Thoracic aorta endothelial cell (primary cell): Measurements from ENCODE around the genes SPDYE13 and RHBDD2.

DNA sequence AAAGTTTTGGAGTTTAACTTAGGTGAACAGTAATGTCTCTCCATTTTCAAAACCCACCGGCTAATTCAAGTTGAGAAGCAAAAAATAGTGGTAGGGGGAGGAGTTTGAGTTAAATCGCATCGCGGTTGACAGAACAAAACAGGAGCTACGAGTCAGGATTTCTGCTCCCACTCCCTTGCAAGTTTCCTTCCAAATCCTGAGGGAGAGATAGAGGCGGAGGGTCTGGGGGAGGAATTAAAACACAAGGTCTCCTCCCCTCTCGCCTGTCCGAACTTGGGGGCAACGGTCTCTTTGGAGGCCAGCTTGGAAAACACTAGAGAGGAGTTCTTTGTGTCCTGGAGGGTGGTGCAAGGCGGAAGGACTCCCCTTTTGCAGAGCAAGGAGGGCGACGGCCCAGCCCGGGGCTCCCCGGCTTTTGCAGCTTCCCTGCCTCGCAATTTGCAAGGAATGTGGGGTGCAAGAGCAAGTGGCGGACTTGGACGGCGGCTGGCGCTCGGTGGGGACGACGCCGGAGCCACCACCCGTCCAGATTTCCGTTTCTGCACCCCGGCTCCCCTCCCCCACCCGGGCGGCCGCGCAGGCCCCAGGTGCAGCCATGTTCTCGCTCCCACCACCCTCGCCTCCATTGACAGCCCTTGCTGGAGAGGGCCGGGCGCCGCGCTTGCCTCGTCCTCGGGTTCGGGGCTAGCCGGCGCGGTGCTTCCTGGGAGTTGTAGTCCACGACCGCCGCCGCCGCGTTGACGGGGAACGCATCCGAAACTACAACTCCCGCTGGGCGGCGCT lies 492 bp upstream of the GTF2I start:
- CAGE, long polyA plus RNA, result no peak

DNA sequence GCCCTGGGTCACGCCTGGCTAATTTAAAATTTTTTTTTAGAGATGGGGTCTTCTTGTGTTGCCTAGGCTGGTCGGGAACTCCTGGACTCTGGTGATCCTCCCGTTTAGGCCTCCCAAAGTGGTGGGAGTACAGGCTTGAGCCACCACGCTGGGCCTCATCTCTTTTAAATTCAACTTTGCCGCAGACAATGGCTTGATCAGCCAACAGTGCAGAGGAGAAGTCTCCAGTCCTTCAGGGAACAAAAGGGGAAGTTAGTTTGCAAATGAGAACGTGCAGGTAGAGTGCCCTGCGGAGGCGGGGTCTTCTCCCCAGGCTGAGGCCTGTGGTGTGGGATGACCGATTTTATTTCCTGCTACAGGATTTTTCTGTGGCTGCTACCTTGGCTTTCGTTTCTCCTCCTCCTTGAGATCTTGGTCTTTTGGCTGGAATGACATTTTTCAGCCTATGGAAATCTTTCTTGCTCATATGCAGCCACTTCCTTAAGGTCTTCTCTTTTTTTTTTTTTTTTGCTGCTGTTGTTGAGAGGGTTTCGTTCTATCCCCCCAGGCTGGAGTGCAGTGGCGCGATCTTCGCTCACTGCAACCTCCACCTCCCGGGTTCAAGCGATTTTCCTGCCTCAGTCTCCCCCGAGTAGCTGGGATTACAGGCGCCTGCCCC lies 2.3 kb downstream of the GTF2I start:
- CAGE, long polyA plus RNA, result no peak

- CAGE, long polyA plus RNA, result no peak
Measured at GRCh38 chr7:74993863-74994392, 29.4 kb downstream of the CASTOR2 start.

- CAGE, long polyA plus RNA, result no peak
Measured at GRCh38 chr7:75148055-75148671, 55.8 kb downstream of the GTF2IRD2B start.

DNA sequence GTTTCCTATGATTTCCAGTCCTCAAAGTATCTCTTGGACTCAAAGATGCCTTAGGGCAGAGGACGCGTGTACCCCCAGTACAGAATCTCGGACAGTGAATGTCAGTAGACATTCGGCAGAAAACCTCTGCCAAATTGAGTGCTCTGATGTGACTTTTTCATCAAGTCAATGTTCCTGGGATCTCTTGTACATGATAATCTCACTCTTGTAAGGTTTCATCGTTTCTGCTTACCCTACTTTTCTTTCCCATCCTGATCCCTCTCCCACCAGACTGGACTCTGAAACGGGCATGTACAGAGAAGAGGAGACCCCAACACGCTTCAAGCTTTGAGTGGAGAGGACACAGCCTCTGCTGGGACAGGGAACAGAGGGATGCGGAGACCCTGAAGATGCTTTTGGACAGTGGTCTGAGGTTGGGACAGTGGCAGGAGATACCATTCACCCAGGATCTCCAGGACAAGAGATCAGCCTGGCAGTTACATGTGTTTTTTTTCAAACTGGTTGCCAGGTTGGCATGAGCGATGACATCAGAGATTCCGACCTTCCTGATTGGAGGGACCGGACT lies at the start of gene SPDYE13:
Gene SPDYE13, plus strand, starts transcription at position 271 of the 565 bp plus-strand sequence.
- CAGE, long polyA plus RNA, result no peak

DNA sequence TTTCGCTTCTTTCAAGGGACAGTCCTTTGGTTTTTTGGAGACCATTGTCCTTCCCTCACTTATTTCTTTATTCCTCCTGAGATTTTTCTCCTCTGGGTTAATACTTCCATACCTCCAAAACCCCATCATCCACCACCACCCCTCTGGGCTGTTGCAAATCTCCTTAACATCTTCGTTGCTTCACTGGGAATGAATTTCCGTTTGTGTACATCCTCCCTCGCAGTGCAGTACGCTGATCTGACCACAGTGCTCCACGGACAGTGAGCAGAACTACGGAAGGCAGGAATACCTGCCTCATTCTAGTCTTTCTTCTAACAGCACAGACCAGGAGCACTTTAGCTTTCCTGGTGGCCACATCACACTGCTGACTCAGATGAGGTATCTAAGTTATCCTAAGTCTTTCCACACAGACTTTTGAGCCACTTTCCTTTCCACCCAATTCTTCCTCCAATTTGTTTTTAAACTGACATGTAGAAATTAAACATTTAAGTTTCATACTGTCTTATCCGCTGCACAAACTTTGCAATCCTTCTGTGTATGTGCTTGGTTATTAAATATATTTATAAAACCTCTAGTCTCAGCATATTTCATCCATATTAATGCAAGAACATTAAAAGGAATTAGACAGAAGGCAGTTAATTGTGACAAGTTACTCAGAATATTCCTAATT lies 43.1 kb downstream of the TRIM73 start:
- CAGE, long polyA plus RNA, result no peak

- CAGE, long polyA plus RNA, result no peak
Measured at GRCh38 chr7:75442418-75443284, 43.4 kb downstream of the POM121C start.

DNA sequence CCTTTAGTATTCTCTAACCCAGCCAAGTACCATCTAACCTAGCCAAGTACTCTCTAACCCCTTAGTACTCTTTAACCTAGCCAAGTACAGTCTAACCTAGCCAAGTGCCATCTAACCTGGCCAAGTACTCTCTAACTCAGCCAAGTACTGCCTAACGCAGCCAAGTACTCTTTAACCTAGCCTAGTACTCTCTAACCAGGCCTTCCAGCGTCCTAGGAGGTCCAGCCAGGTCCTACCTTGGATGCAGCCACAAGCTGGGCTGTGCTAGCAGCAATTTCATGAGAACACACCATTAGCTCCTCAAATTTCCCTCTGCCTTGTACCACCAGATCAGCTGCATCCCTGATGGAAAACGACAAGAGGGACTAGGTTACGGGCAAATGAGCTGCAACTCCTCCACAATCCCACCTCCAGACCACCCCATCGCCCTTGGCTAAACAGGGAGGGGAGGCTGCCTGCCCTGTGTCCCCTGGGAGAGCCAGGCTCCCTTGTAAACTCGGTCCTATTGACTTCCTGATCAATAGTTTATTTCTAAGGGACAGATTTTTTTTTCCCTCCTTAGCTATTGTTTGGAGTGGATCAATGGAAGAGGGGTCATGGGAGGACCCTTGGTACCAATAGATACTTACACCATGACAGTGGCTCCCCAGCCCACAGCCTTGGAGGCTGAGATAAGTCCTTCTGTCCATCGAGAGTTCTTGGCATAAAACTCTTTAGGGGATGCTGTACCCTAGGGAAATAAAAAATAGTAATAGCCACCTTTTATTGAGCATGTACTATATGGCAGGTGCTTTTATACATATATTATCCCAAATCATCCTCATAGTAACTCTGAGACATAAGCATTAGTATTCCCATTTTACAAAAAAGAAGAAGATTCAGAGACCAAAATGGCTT lies 52.6 kb downstream of the SPDYE5 start:
- CAGE, long polyA plus RNA, result no peak

DNA sequence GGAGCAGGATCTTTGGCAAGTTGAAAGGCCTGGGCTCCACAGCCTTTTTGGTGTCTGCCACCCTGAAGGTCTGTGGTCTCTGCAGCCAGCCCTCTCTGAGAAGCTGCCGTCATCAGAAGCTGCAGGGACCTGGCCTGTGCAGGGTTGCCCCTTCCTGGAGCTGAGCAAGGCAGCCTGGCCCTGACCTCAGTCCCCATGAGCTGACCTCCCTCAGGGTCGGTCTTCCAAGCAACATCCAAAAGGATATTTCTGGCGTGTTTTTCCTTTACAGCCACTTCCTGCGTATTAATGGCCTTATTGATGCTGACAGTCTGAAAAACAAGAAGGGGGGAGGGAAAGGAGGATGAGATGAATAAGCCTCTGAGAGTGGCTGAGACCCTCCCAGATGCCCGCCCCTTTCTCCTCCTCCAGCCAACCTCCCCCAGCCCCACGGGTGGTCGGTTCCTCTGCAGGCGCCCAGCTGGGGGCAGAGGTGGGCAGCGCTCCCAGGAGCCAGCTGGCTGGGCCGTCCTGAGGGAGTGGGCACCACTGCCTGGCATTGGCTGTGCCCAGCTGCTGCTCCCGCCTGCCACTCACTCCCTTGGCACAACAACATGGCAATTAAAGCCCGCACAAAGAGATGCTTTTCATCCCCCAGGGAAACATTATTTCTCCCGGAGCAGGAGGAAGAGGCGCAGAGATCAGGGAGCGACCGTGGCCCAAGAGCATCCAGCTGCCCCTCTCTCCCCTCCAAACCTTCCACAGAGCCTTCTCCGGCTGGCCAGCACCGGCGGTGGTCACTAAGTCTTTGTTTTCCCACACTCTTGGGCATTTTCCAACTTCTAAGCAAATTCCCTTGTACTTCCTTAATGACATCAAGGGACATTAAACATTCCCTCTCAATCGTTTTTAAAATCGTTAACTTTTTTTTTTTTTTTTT lies 107.1 kb downstream of the SPDYE5 start:
- CAGE, long polyA plus RNA, result no peak

- CAGE, long polyA plus RNA, result no peak
Measured at GRCh38 chr7:75639711-75640319, 98.9 kb downstream of the HIP1 start.

GRCh38 chr7:75679101-75679541 lies 59.6 kb downstream of the HIP1 start:
- CAGE, long polyA plus RNA, result no peak

GRCh38 chr7:75711364-75712074 lies 27.2 kb downstream of the HIP1 start:
- CAGE, long polyA plus RNA, result no peak

GRCh38 chr7:75789564-75790211 lies 17.7 kb upstream of the CCL26 start:
- CAGE, long polyA plus RNA, result no peak

- CAGE, long polyA plus RNA, result no peak
Measured at GRCh38 chr7:75878379-75879161, at the start of gene RHBDD2. Gene RHBDD2 (plus strand): TSS chr7:75879034.

DNA sequence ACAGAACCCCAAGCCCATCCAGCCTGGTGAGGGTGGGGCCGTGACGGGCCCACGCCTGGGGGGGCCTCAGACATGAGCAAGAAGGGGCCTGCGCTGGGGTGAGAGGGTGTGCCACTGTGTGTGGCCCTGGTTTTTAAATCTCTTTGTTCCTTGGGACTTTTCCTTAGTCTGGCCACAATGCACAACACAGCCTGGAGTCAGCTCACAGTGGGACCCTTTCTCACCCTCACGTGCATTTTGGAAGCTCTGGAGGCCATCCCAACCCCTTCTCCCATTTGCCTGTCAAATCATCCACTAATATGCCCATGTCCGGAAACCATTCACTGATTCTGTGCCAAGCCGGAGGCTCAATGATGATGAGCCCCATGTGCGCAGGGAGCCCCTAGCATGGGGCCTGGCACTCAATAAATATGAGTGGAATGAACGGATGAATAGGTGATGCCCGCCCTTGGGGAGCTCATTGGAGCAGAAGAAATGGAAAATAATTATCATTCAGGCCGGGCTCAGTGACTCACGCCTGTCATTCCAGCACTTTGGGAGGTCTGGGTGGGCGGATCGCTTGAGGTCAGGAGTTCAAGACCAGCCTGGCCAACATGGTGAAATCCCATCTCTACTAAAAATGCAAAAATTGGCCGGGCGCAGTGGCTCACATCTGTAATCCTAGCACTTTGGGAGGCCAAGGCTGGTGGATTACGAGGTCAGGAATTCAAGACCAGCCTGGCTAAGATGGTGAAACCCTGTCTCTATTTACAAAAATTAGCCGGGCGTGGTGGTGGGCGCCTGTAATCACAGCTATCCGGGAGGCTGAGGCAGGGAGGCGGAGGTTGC lies 10.9 kb downstream of the RHBDD2 start:
- CAGE, long polyA plus RNA, result no peak

DNA sequence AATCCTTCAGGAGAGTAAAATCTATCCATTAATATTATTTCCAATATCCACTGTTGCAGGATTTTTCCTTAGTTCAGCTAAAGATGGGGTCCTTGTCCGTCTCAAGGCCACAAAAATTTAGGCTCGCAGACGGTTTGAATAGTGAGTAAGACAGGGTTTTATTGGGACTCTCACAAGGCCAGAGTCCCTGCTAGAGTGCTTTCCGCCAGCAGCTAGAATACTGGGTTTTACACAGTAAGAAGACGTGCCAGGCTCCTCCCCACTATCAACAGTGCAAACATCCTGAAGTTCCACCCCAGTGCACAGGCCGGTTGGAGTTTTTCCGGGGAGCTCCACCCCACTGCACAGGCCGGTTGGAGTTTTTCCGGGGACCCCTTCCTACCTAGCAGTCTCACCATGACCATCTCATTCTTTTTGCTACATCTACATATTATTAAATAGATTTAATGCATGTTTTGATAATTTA lies 61.0 kb downstream of the MDH2 start:
- CAGE, long polyA plus RNA, result no peak

- CAGE, long polyA plus RNA, result no peak
Measured at GRCh38 chr7:76133320-76133855, 68.3 kb upstream of the SRRM3 start.

- CAGE, long polyA plus RNA, result no peak
Measured at GRCh38 chr7:76177932-76178722, 23.6 kb upstream of the SRRM3 start.

GRCh38 chr7:76260539-76261137 lies 41.8 kb upstream of the HSPB1 start:
- CAGE, long polyA plus RNA, result no peak

DNA sequence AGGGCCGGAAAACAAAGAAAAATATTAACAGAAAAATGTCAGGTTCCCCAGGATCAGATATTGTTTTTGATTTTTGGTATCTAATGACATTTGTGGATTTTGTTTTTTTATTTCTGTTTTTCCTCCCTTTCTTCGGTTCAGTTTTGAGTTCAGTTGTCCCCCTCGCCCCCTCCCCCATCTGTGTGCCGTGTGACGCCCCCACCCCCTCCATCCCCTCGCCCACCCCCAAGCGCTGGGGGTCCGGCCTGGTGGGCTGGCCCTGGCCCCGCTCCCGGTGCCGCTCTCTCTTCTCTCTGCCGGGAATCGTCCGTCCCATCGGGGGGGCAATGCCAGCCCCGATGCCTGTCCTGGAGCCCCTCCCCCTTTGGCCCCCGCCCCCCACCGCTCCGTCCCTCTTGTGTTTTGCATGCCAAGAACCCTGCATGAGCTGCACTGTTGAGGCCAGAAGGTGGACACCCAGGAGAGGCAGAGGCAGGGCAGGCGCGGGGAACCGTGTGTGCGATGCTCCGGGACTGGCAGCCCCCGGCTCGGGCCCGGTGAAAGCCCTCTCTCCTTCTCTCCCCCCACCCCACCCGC lies 22.2 kb upstream of the HSPB1 start:
- CAGE, long polyA plus RNA, result no peak